GM12891 (cell line): ENCODE measurements around a stretch of chr15.

GRCh38 chr15:45415373-45416077 is 13.4 kb downstream of the SPATA5L1 start:
- RRBS: no CpG with 5 or more reads among the region's 5 CpGs

DNA sequence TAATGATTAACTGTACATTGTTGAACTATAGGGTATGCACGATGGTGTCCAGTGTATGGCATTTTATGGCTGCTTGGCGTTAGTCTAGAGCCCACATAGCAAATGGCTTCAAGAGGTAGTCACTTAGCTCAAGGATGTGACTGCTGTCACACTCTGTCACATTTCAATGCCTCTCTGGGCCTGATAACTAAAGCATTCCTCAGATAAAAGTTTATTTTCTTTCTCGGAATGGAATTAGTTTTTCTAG is 9.2 kb downstream of the C15orf48 start:
- RRBS: no CpG with 5 or more reads among the region's 3 CpGs

DNA sequence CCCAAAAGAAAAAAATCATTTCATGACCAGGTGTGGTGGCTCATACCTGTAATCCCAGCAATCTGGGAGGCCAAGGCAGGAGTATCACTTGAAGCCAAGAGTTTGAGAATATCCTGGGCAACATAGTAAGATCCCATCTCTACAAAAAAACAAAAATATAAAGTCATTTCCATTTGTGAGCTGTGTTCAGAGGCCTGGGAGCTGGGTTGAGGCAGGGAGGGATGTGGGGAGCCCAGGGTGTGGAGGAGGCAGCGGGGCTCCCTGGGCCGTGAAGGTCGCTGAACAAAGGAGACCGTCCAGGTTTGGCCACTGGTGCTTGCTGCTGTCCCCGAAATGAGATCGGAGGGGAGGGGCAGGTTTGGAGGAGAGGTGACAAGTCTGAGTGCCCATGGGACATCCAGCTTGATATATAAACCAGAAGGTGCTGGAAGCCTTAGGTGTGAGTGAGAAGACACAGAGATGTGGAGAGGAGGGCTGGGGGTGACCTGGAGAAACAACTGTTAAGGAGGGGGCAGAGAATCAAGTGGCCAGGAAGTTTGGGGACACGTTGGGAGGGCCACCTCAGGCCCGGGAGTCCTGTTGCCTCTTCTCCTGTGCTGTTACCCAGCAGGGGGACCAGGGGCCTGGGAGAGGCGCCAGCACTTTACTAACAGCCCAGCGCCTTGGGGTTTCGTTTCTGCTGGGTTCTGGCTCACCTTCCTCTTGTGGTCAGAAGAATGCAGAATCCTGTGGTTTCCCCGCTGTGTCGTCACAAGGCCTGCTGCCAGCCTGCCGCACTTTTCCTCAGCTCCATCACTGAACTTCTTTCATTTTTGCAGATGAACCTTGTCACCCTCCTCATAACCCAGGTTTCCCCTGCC is 24.1 kb downstream of the C15orf48 start:
- RRBS: no CpG with 5 or more reads among the region's 14 CpGs

DNA sequence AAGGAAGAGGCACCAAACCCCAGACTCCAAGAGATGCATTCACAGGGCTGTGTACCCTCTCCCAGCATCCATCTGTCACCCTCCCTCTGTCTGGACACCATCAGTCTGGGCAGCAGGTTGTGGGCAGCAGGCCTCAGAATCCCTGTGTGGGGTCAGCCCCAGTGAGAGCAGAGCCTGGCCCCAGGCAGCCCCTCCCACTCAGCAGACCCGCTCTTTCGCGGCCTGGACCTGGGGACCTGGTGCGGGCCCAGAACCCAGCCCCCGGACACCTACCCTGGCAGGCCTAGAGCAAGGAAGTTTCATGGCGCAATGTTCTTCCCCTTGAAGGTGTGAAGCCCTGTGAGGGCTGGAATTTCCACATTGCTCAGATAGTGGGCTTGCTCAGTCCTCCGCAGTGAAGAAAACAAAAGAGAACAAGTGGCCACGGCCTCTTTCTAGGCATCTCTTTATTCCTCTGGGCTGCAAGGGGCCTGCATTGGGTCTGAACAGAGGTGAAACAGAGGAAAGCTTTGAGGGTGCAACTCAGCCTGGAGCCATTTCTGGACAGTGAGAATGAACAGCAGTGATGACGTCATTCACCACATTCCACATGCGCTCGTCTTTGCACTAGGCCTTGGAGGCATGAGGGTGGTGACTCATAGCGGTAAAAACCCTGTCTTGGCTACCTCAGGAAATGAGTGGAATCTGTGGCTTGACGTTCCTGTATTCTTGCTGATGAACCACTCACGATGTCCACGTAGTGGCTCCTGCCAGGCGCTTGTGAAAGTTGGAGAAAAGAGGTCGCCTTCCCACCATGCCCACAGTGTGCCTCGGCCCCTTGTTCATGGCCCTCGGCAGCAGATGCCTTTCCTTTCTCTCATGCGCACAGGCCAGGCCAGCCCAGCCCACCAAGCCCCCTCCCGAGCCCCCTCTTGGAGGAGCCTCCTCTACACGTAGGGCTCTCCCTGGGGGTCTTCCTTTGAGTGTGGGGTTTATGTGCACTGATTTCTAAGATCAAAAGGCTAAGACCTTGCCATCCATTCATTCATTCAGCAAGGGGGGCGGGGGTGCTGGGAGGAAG is 26.1 kb downstream of the C15orf48 start:
- RRBS: no CpG with 5 or more reads among the region's 23 CpGs

DNA sequence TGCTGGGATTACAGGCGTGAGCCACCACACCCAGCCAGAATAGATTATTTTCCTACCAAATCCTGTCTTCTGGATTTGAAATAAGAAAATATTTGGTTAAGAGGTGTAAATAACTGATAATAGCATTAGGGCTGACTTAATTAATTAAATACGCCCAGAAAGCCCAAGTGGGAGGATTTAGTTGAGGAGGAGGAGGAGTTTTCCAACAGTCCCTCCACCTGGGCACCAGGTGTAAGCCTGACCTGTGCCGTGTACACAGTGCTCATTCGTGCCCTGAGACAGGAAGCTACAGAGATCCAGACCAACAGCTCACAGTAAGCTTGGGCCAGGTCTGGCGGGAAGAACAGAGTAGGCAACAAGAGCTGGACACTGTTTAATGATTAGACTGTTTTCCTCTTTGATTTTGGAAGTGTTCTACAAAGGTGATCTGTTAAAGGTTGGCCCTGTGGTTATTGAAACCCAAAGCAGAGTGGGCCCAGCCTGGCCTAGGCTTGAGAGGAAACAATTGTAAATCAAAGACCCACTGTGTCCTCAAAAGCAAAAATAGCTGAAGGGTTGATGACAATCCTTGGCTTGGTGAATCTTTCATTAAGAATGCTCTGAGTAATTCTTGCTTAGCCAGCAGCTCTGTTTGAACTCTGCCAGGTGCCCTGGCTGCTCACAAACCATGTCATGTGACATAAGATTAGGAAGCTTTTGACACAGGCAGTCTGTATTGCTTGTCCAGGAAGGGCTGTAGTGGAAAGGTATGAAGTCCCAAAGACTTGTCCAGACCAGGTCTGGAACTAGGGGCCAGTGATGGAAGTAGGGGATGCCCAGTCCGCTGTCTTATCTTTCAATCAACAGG is 13.8 kb downstream of the SQOR start:
- RRBS: no CpG with 5 or more reads among the region's 6 CpGs

- RRBS: no CpG with 5 or more reads among the region's 2 CpGs
Observed at GRCh38 chr15:45751631-45751969, 116.8 kb downstream of the SQOR start.

DNA sequence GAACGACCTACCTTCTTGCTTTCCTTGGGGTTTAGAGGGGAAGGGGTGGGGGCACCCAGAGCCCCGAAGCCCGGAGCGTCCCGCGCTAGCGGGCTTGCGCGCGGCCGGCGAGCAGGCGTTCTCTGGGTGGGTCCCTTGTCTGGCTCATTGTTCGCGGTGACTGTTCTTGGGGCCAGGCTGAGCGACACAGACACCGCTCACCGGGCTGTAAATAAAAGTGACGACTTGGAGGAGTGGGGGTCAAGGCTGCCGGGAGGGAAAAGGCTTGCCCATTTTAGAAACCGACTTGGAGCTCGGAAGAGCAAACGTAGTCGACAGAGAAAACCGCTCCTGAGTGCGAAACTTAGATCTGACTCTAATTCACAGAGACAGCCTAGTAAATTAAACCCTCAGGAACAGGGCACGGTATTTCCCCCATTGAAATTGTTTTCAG is 532.3 kb upstream of the SEMA6D start:
- RRBS: 10% methylated on average over 6 of the region's 27 CpGs

DNA sequence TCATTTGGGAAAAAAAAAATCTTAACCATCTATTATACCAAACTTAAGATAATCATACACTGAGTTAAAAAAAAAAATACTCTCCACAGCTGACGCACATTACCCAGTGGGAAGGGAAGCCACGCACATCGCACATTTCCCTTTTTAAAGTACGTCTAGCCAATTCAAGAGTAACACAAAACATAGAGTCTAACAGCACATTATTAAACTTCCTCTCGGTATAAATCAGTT is 851 bp downstream of the MYEF2 start:
- RRBS: no CpG with 5 or more reads among the region's 5 CpGs

- RRBS: no CpG with 5 or more reads among the region's 15 CpGs
Observed at GRCh38 chr15:48415251-48415971, 84.2 kb downstream of the DUT start.

DNA sequence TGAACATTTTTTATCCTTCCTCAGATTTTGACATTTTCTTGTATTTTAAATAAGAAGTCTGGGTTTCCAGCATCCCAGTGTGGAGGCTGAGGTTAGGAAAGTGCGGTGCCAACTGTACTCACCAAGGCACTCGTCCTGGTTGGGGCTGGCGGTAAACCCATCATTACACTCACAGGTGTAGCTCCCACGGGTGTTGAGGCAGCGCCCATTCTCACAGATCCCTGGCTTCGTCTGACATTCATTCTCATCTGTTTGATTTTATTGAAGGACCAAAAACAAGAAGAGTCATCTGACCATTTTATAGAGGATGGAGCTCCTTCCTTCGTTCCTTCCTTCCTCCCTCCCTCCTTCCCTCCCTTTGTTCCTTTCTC is 97.0 kb downstream of the DUT start:
- RRBS: no CpG with 5 or more reads among the region's 7 CpGs

- RRBS: no CpG with 5 or more reads among the region's 10 CpGs
Observed at GRCh38 chr15:48596235-48597027, 49.1 kb downstream of the FBN1 start.

GRCh38 chr15:48645205-48645586 is 313 bp downstream of the FBN1 start:
- RRBS: 2% methylated on average over 9 of the region's 41 CpGs

GRCh38 chr15:48788865-48789494 is 21.9 kb downstream of the CEP152 start:
- RRBS: no CpG with 5 or more reads among the region's 5 CpGs

DNA sequence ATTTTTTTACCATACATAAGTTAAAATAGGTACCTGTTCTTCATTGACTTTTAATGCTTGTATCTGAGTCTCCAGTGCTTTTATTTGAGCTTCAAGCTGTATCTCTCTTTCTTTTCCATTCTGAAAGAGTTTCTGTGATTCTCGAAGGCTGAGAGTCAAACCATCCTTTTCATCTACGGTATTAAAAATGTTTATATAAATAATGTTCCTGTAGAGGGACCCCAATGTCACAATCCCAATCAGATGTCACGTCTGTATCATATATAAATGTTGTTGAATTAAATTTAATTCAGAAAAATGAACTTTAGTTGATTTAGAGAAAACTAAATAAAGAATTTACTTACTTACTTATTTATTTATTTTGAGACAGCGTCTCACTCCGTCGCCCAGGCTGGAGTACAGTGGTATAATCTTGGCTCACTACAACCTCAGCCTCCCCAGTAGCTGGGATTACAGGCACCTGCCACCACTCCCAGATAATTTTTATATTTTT is 19.6 kb downstream of the CEP152 start:
- RRBS: no CpG with 5 or more reads among the region's 6 CpGs

DNA sequence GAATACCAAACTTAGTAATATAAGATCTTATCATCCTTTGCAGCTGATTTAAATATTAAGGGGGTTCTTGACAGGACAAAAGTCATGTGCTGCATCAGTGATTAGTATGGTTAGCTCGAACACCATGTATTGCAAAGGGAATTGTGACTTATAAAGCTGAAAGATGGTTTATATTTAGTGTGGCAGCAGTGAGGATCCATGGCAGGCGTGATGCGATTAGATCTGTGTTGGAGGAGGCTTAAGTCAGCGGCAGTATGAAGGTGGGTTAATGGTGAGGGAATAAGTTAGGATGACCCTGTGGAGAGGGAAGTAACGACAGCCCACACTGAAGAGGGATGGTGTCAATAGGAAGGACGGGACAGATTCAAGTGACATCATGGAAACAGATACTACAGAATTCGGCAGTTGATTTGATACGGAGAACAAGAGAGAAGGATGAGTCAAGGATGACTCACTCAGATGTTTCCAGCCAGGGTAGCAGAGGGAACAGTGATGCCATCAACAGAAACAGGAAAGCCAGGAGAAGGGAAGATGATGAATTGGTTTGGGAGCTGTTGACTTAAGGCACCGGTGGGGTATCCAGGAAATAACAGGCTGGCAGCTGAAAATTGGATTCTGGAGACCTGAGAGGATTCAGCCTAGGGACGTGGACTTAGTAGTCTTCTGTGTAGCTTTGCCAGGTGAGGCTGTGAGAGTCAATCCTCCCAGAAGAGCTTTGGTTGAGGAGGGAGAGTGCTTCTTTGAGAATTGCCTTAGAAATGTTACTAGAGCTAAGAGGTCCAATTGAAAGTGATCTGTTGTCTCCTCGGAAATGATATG is 38.0 kb downstream of the SHC4 start:
- RRBS: no CpG with 5 or more reads among the region's 11 CpGs

GRCh38 chr15:48964104-48964408 is 337 bp upstream of the SHC4 start:
- RRBS: no CpG with 5 or more reads among the region's 4 CpGs

- RRBS: no CpG with 5 or more reads among the region's 5 CpGs
Observed at GRCh38 chr15:49621636-49622481, 1.0 kb downstream of the DTWD1 start.

GRCh38 chr15:49916950-49917719 is 201.9 kb downstream of the ATP8B4 start:
- RRBS: no CpG with 5 or more reads among the region's 3 CpGs

DNA sequence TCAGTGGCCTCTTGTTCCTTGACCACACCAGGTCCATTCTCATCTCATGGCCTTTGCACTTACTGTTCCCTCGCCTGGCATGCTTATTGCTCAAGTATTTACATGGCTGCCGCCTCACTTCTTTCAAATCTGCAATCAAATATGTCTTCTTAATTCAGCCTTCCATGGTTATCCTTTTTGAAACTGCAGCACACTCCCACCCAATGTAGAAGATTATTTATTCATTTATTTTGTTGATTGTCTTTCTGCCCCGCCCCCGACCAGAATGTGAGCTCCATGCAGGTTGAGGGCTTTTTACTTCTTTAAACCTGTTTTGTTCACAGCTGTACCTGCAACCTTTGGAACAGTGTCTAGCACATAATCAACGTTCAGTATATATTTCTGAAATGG is 30.6 kb downstream of the ATP8B4 start:
- RRBS: no CpG with 5 or more reads among the region's 5 CpGs

DNA sequence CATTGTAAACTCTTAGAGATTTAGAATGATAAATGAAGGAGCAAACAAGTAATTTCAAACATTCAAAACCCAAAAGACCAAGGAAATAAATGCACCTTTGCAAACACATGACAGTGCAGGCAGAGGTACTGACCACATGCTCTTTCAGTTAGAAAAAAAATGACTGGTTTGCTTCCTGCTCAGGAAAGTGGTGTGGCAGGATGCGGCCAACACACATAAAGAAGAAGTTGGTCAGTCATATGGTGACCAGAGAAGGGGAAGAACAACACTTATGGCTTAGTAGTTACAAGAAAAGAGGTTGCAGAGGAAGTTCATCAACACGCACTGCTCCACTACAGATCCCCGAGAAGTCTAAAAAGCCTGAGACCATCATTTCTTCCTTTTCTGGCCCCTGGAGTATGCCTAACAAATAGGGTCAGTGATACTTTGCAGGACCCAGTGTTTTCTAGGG is 11.4 kb downstream of the ATP8B4 start:
- RRBS: no CpG with 5 or more reads among the region's 3 CpGs